Colonic mucosa (tissue), 1 donor: ENCODE results near the genes LRRD1, ANKIB1, GATAD1, RBM48 and CDK6.

DNA sequence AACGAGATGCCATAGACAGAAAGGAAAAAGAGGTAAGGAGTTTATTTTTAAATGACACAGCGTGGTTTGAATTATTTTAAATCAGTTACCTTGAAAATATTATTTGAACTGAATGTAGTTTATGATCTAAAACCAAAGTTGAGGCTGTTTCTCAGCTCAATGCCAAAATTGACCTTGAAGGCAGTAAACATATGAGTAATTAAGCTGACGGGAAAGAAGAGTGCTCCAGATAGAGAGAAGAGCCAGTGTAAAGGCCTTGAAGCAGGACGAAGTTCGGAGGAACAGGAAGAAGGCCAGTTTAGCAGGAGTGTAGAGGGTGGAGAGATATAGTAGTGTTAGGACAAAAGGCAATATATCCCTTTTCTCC lies 63.3 kb downstream of the CYP51A1 start:
- PRO-cap: no peak

DNA sequence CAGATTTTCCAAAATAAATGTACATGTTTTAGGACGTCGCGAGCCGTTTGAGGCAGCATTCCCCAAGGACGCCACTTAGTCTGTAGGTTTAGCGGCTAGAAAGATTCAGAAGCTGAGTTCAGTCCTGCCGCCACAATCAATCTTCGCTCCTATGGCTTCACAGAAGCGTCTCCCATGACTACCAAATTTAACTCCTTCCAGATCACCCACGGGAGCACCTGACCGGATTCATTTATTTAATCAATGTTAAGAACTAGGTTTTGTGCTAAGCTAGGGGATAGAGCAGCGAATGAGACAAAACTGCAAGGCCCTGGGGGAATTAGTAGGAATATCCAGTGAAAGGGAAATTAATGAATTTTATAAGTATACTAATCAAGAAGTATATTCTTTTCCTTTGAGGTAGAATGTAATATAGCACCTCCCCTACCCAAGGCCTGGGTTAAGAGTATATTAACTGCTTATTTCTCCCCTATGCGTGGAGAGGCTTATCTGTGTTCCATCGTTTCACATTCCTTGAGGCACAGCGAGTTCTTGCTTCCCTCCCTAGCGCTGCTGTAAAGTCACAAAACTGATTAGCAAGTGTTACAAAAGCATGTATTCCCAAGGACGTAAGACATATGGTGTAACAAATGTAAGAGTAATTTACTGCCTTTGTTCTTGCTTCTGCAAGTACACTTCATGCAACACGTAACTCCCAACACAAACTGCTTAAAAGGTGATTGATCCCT lies 1.0 kb upstream of the CYP51A1 start:
- PRO-cap: unidirectional peak, minus-strand start at position 515 of the sequence

- PRO-cap: no peak
Measured at GRCh38 chr7:92142595-92143022, 8.3 kb upstream of the CYP51A1 start.

DNA sequence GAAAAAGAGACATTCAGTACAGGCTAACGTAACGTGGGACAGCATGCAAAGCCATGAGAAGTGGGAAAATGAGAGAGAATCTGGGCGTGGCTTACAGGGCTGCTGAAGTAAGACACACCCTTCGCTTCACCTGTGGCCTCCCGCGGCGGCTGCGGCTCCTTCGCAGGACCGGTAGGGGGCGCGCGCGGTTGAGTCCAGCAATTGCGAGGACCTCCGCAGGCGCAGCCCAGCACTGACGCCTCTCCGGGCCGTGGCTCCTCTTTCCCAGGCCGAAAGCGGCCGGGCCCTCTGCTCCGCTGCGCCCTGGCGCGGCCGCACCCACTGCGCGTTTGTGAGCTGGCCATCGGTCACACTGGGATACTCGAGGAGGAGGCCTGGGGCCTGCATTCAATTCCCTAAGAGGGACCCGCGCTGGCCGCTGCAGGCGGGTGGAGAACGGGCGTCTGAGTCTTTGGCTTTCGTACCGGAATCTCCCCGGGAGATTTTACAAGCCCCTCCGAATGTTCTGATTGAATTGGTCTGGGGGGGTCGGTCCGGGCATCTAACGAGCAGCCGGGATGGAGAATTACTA lies at the start of gene LRRD1:
Gene LRRD1, minus strand, starts transcription at position 266 of the 571 bp plus-strand sequence.
- PRO-cap: unidirectional peak, plus-strand start at position 200 of the sequence

DNA sequence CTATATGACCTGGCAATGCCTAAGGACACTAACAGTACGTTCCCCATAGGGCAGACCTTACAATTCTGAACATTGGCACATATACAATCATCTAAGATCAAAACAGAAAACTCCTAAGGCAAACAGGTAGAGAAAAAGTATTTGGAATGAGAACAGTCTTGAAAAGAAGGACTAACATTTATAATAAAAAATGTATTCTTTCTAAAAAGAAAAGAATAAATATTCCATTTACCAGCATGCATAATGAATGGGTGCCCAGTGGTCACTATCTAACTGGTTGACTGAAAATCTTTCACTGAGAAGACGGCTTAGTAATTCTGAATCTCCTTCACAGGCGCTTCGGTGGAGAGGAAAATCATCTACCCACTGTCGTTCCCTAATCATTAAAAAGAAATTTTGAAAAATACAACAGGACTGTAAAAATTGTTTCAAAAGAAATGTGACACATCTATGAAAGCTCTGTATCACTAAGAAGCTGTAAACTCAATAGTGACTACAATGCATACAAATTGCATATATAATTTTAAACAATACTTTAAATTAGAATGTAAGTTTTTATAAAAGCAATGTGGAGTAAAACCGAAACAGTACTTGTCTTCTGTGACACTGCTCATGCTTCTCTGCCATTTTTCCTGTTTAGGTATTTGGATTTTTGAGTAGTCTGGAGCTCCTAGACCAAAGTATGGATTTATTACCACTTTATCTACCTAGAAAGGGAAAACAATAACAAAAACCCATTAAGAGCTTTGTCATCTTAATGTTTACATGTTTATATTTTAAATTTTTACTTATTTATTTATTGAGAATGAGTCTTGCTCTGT lies 11.3 kb downstream of the KRIT1 start:
- PRO-cap: no peak

DNA sequence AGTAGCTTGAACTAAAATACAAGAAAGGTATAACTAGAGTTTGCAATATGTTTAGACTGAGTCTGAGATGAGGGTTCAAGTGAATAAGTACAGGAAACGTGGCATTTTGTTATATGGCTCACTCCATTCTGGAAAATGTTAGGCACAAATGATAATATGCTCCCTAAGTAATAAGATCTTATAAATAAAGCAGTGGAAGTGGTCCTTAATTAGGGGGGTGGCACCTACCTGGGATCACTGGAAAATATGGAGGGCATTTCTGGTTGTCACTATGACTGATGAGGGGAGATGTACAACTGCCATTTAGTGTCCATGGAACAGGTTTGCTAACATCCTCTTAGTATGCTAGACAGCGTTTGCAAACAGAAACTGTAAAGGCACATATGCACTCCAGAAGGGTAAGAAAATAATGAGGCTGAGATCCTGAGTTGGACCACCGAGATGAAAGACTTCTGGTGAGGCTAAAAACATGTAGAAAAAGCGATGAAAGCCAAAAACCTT lies 990 bp downstream of the KRIT1 start:
- PRO-cap: no peak

- PRO-cap: bidirectional peak, plus-strand start at chr7:92246024, minus-strand start at chr7:92245900; bidirectional peak, plus-strand start at chr7:92246450, minus-strand start at chr7:92246357
Measured at GRCh38 chr7:92245781-92246730, at the start of gene ANKIB1. Gene ANKIB1 (plus strand): TSS chr7:92245974.

DNA sequence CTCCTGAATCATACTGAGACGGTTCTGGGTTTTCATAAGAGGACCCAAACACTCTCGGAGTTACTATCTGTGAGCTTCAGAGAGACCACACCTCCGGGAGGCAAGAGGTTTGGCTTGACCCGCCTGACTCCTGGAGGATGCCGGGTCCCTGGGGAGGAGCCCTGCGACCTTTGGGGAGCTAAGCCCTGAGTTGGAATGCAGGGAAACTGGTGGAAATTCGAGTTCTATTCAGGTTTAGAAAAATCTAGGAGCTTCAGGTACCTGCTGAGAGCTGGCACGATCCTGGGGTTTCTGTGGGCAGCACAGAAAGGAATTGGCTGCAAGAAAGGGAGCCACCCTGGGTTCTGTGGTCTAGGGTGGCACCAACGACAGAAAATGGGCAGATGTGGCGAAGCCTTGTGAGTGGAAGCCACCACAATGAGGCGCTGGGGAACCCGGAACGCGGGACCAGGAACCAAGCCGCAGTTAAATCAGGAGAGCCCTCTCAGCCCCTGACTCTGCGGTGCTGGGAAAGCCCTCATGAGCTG lies 21.8 kb upstream of the GATAD1 start:
- PRO-cap: no peak

DNA sequence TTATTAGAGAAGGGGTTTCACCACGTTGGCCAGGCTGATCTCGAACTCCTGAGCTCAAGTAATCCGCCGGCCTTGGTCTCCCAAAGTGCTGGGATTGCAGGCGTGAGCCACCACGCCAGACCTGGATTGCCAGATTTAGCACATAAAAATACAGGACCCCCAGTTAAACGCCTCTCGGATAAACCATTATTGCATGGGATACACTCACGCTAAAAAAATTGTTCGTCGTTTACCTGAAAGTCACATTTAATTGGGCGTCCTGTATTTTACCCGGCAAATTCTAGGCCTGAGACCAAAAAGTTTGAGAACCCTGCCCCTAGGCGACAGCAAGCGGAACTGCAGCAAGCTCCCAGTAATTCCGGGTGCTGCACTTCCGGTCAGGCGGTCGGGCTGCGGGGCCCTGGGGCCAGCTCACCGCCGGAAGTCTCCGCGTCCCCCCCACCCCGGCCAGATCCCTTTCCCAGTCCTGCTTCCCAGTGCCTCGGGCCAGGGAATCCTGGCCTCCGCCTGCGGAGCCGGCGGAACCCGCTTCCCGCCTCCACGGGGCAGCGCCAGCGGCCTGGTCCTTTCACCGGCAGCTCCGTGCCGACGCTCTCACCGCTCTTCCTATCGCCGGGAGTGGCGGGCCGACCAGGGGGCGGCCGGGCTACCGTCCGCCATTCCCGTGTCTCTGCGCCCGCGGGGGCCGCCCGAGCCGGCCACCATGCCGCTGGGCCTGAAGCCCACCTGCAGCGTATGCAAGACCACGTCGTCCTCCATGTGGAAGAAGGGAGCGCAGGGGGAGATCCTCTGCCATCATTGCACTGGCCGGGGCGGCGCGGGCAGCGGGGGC lies at the start of gene GATAD1:
Gene GATAD1, plus strand, starts transcription at position 456 of the 832 bp plus-strand sequence.
- PRO-cap: unidirectional peak, plus-strand start at position 450 of the sequence

- PRO-cap: bidirectional peak, plus-strand start at chr7:92448025, minus-strand start at chr7:92447949; bidirectional peak, plus-strand start at chr7:92448352, minus-strand start at chr7:92448120; bidirectional peak, plus-strand start at chr7:92448545, minus-strand start at chr7:92448490
Measured at GRCh38 chr7:92447859-92448662, 779 bp downstream of the GATAD1 start.

DNA sequence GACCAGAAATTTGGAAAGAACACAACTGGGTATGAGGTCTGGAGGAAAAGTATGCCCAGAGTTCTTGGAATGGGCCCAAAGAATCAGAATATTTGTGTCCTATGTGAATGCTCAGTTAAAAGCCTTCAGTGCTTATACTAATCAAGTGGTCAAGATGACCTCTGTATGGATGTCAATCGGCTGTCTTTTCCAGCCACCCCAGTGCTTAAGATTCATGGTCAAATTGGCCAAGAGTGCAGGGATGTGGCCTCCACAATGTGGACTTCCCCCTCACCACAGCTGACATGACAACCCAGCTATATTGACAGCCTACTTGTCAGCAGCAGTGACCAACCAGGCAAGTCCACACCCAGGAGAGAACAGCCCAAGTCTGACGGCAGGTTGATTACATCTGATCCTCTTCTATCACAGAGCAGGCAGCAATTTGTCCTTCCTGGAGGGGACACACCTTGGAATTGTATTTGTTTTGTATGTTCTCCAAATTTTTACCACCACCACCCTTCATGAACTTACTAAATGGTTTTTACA lies 8.2 kb upstream of the ERVW-1 start:
- PRO-cap: unidirectional peak, minus-strand start at position 257 of the sequence

DNA sequence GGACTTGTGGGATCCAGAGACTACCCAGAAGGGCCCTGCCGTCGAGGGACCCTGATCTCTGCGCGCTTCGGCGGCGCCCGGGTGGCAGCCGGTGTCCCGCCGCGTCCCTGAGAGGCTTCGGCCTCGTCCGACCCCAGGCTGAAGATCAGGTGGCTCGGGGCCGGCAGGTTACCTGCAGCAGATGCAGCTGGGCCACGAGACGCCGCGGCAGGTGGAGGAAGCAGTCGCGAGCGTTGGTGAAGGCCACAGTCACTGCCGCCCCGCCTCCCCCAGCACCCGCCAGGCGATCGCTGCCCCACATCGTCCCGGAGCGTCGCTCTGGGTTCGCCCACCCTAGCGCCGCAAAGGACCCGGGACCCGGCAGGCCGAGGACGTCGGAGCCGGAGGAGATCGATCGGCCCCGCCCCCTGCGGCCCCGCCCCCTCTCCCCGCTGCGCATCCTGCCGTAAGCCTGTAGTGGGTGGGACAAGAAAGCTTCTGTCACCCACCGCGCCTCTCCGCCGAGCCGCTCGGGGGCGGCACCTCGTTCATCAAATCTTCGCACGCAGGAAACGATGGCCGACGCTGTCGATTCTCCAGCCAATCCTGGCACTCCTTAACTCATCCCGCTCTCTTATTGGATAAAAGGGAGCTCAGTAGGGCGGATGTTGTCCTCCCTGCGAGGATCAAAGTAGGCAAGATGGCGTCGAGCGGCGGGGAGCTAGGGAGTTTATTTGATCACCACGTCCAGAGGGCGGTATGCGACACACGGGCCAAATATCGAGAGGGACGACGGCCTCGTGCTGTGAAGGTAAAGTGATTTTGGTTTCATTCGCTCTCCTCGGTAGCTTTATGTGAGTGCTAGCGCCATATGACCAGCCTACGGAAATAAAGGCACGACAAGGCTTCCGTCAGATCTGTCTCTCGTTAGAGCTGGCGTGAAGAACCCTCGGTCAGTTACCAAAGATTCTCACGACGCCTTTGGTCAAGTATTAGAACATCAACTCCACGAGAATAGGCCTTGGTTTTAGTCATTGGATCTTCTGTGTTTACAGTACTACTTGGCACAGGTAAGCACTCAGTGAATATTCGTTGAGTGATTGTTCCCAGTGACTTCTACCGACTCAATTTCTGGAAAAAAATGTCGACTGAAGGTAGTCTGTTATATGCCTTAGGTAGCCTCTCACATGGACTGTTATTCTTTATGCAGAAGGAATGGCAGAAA lies at the start of gene RBM48:
Gene RBM48, plus strand, starts transcription at position 661 of the 1,204 bp plus-strand sequence.
- PRO-cap: bidirectional peak, plus-strand start at position 180 of the sequence, minus-strand start at position 147 of the sequence; bidirectional peak, plus-strand start at position 661 of the sequence, minus-strand start at position 396 of the sequence

DNA sequence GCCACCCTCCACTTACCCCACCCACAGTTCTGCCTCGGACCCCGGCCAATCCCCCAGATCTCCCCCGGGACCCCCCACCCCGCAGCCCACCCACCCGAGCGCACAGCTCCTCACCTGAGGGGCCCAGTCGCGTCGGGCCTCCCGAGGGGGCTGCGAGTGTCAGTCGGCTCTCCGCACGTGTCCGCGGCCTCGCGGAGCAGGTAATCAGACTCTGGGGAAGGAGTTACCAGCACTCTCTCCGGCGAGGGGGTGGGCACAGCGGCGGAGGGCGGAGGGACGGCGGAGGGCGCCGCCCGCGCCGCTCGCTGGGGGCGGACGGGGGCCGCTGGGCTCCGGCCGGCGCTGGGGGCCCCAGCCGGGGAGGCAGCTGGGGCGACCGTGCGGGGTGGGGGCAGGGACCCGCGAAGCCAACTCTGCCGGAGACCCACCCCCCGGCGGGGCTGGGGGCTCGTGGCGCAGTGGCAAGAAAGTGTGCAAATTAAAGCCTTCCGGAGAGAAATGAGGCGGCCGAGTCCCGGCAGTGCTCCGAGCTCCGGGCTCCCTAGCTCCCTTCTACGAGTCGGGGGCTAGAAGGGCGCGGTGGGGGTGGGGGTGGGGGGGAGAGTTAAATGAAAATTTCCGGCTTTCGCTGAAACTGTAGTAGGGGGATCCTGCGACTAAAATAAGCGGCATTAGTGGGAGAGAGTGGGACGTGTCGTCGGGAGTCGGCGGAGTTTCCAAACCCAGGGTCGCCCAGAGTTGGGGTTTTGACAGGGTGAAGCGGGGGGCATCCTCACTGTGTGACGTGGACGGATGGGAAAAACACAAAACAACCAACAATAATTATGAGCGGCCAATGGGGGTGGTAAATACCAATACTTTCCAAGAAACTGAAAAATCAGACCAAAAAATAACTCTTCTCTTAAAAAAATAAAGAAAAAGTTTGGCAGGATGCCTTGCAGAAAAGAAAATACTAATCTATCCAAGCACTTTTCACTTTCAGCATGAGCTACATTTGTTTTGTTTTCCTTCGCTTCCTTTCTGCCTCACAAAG lies at the start of gene CDK6:
Gene CDK6, minus strand, starts transcription at position 210 of the 1,033 bp plus-strand sequence.
- PRO-cap: bidirectional peak, plus-strand start at position 277 of the sequence, minus-strand start at position 206 of the sequence; unidirectional peak, minus-strand start at position 718 of the sequence

DNA sequence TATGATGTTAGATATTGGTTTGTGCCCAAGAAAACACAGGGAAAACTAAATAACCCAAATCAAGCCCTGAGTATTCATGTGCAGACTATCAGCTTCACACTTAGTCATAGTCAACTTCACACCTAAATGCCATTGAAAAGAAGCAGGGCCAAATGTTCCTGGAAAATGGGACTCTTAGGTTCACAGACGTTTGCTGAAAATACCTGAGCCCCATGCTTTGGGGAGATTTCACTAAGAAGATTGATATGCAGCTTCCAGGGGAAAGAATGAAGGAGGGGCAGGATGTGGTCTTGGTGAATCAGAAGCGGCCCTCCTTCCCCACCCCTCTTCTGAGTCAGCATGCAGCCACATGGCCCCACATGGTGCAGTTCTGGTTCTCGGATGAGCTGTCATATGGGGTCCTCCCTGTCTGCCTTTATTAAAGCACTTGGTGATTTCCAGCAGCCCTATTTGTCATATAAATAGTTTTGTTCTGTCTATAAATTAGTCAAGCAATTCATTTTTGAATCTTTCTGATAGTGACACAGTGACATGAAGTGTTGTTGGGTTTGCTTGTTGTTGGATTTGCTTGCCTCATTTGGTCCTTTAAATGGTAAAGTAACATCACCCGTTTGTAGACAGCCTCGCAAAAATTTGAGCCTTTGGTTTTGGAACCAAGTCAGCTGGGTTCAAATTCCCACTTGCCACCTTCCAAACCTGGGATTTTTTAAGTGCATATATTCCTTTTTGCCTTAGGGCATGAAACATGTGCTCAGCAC lies 68.0 kb upstream of the CDK6 start:
- PRO-cap: no peak

GRCh38 chr7:93044326-93044671 lies 73.5 kb downstream of the SAMD9 start:
- PRO-cap: no peak

DNA sequence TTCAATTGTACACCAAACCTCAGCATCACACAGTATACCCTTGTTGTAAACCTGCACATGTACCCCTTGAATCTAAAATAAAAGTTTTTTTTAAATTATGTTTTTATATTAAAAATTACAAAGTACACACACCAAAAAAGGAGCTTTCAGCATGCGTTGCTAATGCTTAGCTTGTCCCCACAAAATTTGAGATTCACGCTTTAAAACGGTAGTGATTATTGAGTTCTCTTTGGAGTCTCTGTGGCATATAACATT lies 124.3 kb downstream of the TFPI2 start:
- PRO-cap: no peak

DNA sequence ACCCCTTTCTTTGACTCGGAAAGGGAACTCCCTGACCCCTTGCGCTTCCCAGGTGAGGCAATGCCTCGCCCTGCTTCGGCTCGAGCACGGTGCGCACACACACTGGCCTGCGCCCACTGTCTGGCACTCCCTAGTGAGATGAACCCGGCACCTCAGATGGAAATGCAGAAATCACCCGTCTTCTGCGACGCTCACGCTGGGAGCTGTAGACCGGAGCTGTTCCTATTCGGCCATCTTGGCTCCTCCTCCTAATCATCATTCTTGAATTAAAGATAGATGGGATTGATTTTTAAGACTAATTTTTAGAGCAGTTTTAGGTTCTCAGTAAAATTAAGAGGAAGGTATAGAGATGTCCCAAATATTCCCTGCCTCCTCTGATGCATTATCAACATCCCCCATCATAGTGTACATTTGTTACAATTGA lies 97.1 kb downstream of the TFPI2 start:
- PRO-cap: no peak

GRCh38 chr7:95004418-95005307 lies 97.3 kb downstream of the PPP1R9A start:
- PRO-cap: no peak

GRCh38 chr7:95071352-95071779 lies 164.0 kb downstream of the PPP1R9A start:
- PRO-cap: no peak

DNA sequence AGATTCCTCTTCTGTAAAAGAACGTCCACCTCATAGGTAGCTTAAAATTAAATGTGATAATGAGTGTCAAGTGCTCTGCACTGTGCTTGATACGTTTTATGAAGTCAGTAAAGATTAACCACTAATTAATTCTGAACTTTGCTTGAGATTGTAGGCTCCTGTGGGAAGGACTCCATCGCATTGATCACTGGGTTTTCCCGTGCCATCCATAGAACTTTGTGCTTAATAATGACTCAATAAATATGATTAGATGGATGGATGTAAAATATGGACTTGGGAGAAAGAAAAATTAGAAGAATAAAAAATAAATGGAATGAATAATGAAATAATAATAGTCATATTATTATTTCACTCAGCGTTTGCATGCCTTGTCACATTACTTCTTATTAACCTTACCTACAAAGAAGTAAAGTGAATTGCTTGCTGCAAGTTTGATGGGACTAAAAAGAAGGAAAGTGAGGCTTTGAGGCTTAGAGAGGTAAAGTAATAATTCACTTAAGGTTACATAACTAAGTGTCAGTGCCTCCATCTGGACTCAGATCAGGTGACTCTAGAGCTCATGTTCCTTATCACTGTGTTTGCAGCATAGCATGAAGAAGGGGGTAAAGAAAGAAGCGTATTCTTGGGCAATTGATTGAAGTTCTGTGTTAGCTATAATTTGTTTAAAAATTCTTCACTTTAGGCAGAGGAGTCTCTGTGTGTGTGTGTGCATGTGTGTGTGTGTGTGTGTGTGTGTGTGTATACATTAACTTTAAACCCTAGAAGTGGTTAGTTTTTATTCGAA lies 1.8 kb upstream of the PON3 start:
- PRO-cap: no peak